RPMI7951 (cell line): Measurements from ENCODE around the genes NOVA2 and GNG8.

GRCh38 chr19:45817669-45818640, 2.8 kb upstream of the RSPH6A start:
- RAMPAGE, long total RNA = no peak

- RAMPAGE, long total RNA = no peak
Measured at GRCh38 chr19:45822884-45823566, 7.9 kb upstream of the RSPH6A start.

GRCh38 chr19:45828945-45829446, 13.9 kb upstream of the RSPH6A start:
- RAMPAGE, long total RNA = no peak

GRCh38 chr19:45861869-45862242, 1.1 kb downstream of the SYMPK start:
- RAMPAGE, long total RNA = no peak

- RAMPAGE, long total RNA = no peak
Measured at GRCh38 chr19:45883263-45883926, 2.5 kb downstream of the IRF2BP1 start.

- RAMPAGE, long total RNA = no peak
Measured at GRCh38 chr19:45901145-45901932, 1.1 kb downstream of the MYPOP start.

- RAMPAGE, long total RNA = no peak
Measured at GRCh38 chr19:45973268-45974448, at the start of gene NOVA2. TSS of gene NOVA2 (minus strand) at chr19:45973865.

GRCh38 chr19:46132336-46132747, 7.9 kb upstream of the IGFL3 start:
- RAMPAGE, long total RNA = no peak

GRCh38 chr19:46350463-46351036, 3.7 kb downstream of the PPP5C start:
- RAMPAGE, long total RNA = no peak

DNA sequence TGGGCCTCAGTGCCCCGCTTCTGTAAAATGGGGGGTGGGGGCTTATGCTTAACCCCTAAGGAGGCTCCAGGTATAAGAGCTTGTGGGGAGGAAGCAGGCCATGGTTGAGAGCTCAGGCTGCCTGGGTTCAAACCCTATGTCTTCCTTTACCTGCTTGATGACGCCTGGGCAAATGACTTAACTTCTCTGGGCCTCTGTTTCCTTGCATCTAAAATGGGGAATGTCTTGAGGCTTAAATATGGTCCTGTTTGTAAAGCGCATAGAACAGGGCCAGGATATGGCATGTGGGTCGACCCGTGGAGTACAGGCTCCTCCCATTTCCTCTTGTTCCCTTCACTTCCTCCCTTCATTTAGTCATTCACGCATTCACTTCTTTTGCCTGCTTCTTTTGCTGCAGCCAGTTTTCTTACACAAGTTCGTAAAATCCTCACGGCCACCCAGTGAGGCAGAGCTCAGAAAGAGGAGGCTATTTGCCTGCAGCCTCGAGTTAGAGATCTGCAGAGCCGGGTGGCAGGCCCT, 4.2 kb downstream of the PPP5C start:
- RAMPAGE, long total RNA = no peak

DNA sequence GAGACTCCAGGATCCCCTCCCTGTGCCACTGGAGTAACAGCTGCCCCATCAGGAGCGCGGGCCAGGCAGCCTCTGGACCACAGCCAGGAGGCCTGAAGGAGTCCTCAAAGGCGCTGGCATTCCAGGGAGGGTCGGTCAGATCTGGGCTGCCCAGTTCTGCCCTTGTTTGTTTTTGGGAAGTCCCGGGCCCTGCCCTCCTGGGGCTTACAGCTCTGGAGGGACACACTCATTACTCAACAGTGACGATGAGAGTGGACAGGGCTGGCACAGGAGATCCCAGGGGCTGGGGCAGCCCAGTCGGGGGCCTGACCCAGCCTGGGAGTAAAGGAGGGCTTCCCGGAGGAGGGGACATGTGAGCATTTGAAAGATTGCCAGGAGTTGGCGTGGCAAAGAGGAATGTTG, 4.7 kb downstream of the PPP5C start:
- RAMPAGE, long total RNA = no peak

GRCh38 chr19:46377934-46378680, 31.2 kb downstream of the PPP5C start:
- RAMPAGE, long total RNA = no peak

DNA sequence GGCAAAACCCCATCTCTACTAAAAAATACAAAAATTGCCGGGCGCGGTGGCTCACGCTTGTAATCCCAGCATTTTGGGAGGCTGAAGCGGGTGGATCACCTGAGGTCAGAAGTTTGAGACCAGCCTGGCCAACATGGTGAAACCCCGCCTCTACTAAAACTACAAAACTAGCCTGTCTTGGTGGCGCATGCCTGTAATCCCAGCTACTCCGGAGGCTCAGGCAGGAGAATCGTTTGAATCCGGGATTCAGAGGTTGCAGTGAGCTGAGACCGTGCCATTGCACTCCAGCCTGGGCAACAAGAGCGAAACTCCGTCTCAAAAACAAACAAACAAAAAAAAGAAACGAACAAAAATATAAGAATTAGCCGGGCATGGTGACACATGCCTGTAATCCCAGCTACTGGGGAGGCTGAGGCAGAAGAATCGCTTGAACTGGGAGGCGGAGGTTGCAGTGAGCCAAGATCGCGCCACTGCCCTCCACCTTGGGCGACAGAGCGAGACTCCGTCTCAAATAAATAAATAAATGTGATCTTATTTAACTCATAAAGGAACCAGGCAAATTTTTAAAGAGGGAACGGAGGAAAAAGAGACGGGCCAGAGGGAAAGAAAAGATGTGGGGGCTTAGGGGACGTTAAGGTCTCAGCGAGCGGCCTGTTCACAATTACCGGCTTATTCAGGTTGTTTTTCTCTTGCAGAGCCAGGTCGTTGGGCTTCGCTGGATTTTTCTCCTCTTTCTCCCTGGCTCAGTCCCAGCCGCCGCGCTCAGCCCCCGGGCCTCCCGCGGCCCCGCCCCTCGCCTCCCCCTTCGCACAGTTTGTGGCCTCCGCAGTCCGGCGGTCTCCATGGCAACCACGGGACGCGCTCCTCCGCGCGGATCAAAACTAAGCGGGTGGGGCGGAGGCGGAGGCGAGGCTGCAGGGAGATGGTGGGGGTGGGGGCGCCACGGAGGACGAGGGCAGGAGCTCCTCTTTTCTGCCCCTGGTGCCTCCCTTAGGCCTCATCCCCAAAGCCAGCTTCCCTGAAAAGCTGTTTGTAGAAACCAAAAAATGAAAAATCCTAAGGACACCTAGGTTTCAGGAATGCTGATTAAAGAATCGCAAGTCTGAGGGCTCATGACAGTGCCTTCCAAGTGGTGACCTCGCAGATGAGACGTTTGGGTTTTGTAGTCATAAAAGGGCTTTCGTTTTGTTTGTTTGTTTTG, 2.8 kb upstream of the CCDC8 start:
- RAMPAGE, long total RNA = no peak

DNA sequence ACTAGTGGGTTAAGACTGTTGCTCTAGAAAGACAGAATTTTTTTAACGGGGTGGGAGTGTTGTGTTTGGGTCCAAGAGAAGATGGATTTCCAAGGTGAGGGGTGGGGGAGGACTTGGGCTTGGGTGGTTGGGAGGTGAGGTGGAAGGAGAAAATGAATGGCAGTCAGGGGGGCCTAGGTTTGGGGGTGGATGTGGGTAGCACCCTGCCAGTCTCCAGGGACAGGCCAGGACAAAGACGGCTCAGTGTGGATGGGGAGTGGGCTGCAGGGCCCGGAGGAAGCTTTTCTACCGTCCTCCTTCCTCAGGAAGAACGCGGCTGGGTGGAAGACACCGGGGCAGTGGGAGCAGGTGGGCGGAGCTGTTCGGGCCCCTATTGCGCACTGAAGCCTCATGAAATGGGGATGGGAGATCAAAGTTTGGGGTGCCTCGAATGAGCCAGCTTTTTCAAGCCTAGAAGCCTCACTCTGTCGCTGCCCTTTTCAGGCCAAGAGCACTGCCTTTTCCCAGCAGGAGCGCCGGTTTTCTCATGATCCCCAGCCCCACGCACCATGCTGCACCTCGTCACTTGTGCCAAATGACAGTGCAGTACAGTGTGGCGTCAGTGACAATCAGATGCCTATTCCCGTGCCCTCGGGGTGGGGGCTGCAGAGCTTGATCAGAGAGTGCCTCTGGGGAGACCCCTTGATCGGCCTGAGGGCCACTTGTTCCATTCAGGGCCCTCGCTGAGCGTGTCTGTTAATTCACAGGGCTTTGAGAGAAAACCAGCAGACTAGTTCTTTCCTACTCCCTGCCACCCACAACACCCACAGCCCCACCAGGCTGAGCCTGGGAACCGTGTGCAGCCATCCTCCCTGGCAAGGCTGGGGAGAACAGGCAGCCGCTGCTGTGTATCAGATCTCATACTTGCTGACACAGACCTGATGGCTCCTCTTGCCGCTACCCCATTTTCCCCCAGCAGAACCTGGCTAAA, 1.4 kb downstream of the CALM3 start:
- RAMPAGE, long total RNA = no peak

GRCh38 chr19:46635846-46636901, at the start of gene GNG8:
TSS of gene GNG8 (minus strand) at chr19:46636202.
- RAMPAGE, long total RNA = no peak

GRCh38 chr19:46742975-46743273, 2.9 kb upstream of the FKRP start:
- RAMPAGE, long total RNA = no peak

- RAMPAGE, long total RNA = no peak
Measured at GRCh38 chr19:46770977-46771280, 17.5 kb downstream of the SLC1A5 start.

DNA sequence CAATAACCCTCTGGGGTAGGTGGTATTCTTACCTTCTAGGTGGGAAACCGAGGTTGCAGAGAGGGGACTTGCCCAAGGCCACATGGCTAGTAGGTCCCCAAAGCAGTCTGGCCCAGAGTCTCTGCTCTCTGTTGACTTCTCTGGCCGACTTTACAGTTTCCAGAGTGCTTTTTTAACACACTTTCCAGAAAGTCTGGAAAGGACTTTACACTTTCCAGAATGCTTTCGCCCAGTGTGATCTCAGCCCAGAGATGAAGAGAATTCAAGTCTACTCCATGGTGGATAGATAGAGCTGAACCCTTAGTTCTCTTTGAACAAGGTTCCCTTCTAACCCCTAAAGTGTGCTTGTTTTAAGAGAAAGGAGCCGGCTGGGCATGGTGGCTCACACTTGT, 12.2 kb downstream of the ARHGAP35 start:
- RAMPAGE, long total RNA = no peak

DNA sequence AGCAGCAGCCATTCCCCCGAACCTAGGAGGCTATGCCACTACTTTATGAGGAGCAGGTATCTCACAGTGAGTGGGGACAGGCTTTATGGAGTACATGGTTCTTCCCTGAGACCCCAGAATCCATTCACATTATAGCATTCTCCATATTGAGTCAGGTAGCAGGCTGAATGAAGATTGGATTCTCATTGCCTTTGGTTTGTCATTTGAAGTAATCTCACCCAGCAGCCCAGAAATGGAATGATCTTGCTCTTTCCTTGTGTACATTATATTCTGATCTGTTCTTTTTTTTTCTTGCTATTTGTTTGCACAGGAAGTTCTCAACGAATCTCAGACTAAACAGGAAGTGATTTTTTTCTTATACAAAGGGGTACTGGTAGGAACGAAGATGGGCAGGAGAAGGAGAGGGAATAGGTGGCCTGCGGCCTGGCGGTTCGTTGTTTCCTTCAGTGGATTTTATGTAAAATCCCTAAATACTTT, 74.4 kb downstream of the ARHGAP35 start:
- RAMPAGE, long total RNA = no peak

DNA sequence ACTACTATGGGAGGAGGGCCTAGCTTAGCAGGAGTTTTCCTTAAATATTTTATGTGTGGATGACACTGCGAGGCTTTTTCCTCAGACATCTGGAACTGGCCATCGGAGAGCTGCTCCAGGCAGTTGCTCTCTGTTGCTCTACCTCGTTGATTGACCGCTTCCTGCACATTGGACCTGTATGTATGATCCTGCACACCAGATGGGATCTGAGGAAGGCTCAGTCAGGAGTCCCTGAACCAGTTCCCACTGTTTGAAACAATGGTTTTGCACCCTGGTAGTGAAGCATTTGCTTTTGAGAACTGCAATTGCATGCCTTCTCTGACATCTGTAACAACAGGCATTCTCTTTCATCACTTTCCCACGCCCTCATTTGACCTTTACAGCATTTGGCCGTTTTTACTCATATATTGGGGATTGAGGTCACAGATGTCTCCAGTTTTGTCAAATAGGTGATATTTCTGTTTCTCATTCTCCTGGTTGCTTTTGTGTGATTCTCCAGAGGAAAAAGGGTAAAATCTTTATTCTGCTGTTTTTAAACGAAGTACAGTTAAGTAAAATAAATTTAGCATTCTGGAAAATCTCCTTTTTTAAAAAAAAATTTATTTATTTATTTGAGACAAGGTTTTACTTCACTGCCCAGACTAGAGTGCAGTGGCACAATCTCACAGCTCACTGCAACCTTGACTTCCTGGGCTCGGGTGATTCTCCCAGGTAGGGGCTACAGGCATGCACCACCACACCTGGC, 61.0 kb upstream of the NPAS1 start:
- RAMPAGE, long total RNA = no peak